ENCODE data around the genes ZNF665 and TARM1.

GRCh38 chr19:52645001-52645319, 45.3 kb downstream of the ENSG00000269825 start:
- PRO-cap, result no peak

GRCh38 chr19:52735330-52736062, 652 bp upstream of the ZNF611 start:
- PRO-cap, result no peak

- PRO-cap, result no peak
These were observed 894 bp upstream of the ZNF888 start for GRCh38 chr19:52923837-52924807.

DNA sequence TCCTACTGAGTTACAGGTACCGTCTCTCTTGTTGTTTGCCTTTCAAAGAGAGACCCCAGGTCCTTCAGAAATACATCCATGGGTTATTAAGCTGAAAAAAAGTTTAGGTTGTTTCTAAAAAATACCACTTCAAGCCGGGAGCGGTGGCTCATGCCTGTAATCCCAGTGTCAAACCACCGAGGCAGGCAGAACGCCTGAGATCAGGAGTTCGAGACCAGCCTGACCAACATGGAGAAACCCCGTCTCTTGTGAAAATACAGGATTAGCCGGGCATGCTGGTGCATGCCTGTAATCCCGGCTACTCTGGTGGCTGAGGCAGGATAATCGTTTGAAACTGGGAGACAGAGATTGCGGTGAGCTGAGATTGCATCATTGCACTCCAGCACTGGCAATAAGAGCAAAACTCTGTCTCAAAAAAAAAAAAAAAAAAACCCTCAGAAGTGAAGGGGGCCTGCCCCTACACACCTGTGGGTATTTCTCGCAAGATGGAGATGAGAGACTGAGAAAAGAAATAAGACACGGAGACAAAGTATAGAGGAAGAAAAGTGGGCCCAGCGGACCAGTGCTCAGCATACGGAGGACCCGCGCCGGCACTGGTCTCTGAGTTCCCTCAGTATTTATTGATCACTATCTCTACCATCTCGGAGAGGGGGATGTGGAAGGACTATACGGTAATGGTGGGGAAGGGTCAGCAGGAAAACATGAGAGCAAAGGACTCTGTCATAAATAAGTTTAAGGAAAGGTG, 18.4 kb downstream of the ZNF816 start:
- PRO-cap, result no peak

DNA sequence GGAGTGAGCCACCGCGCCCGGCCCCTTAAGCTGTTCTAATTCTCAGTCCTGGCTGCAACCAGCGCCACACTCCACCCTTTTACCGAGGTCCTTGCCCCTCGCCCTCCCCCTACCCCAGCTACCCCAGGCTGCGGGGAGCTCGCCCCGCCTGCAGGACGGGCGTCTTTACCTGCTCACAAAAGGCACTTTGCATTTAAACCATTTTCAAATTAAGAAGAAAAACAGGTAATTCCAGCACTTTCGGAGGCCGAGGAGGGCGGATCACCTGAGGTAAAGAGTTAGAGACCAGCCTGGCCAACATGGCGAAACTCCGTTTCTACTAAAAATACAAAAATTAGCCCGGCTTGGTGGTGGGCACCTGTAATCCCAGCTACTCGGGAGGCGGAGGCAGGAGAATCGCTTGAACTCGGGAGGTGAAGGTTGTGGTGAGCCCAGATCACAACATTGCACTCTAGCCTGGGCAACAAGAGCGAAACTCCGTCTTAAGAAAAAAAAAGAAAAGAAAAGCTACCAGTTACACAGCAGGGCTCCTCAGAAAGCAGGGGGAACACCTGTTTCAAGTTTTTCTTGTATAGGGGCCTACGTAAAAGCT, 16.0 kb upstream of the ERVV-1 start:
- PRO-cap, result no peak

DNA sequence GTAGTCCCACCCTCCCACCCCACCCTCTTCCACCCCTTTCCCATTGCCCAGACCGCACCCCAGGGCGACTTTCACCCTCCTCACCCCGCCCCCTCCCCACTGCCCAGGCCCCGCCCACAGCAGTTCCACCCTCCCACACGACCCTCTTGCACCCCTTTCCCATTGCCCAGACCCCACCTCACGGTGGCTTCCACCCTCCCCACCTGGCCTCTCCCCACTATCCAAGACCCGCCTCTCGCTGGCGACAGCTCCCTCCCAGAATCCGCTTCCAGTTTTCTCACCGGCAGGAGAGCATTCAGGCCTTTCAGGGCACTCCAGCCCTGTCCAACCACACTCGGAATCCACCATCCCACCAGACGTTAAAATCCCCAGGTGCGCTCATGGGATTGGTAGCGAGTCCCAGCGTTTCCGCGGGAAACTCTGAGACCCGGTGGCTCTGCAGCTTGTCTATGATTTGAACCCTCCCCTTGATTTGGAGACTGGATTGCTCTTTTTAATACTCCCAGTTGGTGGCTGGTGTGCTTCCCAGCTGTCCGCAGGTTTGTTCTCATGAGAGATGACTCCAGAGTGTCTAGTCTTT, 8.1 kb downstream of the ZNF160 start:
- PRO-cap, result no peak

DNA sequence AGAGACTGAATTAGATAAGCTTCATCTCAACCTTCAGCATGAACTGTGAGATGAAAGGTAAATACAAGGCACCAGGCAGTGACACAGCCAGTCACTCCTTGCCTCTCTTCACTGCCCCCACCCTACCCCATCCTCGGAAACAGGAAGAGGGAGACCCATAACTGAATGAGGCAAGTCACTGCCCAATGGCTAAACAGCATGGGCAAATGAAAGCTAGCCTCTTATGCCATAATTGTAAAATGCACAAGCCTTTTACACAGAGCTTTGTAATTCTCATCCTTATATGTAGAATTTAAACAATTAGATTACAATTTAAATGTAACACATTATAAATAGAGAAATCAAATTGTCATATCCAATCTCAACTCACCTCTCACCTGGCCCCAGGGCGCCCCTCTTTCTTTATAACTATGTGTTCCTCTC, 1.6 kb downstream of the ZNF160 start:
- PRO-cap, result no peak

GRCh38 chr19:53131870-53132576, 687 bp downstream of the ZNF415 start:
- PRO-cap, result no peak

DNA sequence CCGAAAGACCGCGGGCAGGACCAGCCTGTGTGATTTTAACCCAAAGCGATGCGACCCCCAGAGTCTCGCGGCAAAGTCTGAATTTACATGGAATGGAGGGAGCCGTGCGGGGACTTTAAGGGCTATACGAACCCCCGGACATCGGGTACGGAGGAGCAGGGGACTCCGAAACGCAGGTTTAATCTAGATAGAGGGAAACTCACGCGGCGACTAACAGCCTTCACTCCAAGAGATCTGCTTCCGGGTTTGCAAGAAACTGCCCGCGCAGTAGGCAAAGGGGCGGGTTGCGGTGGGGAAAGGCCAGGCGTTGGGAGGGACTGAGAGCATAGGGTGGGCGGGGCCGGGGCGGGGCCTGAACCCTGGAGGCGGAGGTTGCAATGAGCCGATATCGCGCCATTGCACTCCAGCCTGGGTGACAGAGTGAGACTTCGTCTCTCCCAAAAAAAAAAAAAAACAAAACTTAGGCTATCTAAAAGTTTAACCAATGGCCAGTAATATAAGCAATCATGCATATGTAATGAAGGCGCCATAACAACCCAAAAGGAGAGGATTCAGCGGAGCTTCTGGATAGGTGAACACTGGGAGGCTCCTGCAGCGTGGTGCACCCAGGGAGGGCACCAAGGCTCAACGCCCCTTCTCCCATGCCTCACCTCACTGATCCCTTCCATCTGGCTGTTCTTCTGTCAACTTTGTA, at the start of gene ZNF665:
TSS of gene ZNF665 (minus strand) at position 250 of the 694 bp plus-strand sequence.
- PRO-cap, result unidirectional peak, minus-strand start at position 212 of the sequence

DNA sequence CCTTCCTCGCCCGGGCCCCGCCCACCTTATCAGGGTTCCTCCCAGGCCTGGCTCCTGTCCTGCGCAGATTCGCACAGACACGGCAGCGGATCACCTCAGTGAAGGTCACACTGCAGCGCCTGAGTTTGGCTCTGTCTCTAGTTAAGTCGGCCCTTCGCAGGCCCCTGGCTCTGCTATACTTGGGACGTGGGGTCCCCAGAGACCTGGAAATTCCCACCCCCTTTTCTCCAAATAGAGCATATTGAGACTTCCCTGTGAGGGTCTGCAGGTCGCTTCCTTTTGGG, 7.2 kb upstream of the ZNF525 start:
- PRO-cap, result no peak

- PRO-cap, result no peak
These were observed 4.9 kb upstream of the ZNF765 start for GRCh38 chr19:53389946-53390549.

GRCh38 chr19:53463251-53463837, 4.2 kb upstream of the ZNF813 start:
- PRO-cap, result no peak

GRCh38 chr19:53519487-53520001, 18.4 kb upstream of the ZNF331 start:
- PRO-cap, result no peak

- PRO-cap, result no peak
These were observed 38.5 kb downstream of the ZNF331 start for GRCh38 chr19:53576552-53576751.

GRCh38 chr19:53612991-53613537, 18.7 kb upstream of the DPRX start:
- PRO-cap, result no peak

GRCh38 chr19:54081145-54081379, at the start of gene TARM1:
Gene TARM1 (minus strand): TSS chr19:54081365.
- PRO-cap, result no peak

DNA sequence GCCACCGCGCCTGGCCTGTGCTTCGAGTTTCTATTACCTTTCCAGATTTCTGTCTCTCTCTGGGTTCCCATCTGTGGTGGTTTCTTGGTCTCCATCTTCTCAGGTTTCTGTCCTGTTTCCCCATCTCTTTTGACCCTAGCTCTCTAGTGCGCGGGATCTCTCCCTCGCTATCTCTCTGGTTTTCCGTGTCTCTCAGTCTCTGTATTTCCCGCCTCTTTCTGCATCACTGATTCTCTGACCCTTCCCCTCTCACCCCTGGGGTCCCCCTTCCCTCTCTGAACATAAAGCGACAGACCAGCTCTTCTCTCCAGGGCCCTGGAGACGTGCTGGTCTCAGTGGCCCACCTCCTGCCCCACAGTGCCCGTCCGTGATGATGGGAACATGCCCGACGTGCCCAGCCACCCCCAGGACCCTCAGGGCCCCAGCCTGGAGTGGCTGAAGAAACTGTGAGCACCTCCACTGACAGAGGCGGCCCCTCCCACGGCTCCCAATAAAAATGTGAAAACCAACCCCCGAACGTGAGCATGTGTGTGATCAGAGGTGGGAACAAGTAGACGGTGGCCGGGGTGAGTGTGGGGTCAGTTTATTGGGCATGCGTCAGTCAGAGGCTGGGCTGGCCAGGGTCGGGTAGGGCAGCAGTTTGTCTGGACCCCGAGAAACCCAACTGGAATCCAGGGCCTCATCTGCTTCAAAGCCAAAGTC, 3.9 kb downstream of the NDUFA3 start:
- PRO-cap, result no peak

DNA sequence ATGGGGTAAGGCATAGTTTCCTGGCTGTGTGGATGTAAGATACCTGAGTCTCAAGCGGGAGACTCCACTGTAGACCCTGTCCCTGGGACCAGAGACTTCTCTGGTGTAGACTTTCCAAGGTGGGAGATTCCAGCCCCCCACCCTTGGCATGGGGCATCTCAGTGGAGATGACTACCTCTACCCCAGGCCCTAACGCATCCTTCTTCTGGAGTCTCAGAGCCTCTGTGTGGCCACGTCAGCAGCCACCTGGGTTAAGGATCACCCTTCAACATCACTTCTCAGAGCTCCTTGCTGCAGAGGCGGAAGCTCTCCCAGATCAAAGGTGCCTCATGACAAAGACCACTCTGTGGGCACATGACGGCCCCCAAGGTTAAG, 2.1 kb downstream of the CNOT3 start:
- PRO-cap, result no peak

- PRO-cap, result no peak
These were observed 926 bp upstream of the LENG1 start for GRCh38 chr19:54160441-54160853.

DNA sequence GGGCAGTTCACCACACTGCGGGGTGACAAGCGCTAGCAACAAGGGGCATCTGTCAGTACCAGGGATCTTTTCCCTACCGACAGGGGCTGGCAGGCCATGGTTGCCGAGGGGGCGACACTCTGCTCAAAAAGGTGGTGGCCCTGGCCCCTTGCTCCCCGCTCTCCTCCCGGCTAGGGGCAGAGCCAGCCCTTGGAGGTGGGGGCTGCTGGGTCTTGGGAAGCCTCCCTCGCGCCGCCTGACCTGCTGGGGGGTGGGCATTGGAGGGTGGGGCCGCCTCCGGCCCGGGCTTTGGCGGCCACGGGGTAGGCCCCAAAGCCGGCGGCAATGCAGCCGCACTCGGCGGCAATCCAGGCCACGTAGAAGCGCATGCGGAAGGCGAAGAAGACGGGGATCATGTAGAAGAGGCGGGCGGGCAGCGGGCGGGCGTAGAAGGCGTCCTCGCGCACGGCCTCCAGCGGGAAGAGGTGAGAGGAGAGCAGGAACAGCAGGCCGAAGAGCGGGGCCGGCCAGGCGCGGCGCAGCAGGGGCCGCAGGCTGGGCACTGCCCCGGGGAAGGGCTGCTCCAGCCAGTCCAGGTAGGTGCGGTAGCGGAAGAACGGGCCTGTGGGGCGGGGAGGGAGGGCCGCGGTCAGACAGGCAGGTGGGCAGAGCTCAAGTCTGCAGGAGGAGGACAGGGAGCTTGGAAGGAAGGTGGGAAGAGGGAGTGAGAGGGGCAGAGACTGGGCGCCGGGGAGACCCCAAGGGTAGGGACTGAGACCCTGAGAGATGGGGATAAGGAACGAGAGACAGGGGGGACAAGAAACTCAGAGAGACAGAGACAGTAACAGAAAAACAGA, 7.8 kb upstream of the TMC4 start:
- PRO-cap, result no peak